Left lung (tissue), 1 donor: ENCODE data around the gene CLPP.

- PRO-cap, result no peak
Observed at GRCh38 chr19:5828779-5829756, 10.4 kb downstream of the FUT6 start.

- PRO-cap, result no peak
Observed at GRCh38 chr19:5837875-5838483, 1.5 kb downstream of the FUT6 start.

DNA sequence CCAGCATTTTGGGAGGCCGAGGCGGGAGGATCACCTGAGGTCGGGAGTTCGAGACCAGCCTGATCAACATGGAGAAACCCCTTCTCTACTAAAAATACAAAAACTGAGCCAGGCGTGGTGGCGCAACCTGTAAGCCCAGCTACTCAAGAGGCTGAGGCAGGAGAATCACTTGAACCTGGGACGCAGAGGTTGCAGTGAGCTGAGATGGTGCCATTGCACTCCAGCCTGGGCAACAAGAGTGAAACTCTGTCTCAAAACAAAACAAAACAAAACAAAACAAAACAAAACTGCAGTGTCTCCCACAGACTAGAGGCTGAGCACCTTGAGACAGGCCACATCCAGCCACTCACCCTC, 16.5 kb downstream of the RANBP3 start:
- PRO-cap, result no peak

DNA sequence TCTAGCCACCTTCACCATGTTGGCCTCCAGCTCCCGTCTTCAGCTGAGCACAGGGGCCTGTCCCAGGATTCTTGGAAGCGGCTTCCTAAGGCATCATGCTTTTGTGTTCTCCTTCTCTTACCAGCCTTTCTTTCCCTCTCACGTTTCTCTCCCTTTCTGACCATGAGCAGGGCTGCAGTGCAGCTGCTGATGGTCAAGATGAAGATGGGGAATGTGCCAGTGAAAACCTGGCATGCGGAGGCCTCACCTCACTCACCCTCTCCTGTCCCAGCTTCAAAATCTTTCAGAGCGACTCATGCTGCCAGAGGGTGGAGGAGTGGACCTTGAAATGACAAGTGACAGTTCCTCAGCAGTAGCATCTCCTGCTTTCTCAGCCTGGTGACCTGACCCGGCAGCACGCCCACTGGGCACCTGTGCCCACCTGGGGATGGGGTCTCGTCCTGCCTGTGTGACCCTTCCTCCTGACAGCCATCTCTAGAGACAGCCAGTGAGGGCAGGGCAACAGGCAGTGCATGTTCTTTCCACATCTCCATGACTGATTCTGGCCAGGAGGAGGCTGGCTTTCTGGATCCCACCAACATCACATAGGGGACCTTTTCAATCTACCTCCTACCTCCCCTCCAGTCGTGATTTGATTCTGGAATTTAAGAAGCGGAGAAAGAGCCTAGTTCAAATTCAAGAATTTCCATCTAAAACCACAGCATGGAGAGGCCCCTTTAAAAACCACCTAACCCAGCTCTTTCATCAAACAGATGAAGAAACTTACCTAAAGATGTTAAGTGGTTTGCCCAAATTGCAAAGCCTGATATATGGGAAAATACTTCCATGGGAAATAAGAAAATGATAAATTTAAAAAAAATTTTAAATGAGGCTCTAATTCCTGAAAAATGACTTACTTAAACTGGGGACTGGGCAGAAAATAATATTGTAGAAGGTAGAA, 45.8 kb downstream of the RFX2 start:
- PRO-cap, result no peak

DNA sequence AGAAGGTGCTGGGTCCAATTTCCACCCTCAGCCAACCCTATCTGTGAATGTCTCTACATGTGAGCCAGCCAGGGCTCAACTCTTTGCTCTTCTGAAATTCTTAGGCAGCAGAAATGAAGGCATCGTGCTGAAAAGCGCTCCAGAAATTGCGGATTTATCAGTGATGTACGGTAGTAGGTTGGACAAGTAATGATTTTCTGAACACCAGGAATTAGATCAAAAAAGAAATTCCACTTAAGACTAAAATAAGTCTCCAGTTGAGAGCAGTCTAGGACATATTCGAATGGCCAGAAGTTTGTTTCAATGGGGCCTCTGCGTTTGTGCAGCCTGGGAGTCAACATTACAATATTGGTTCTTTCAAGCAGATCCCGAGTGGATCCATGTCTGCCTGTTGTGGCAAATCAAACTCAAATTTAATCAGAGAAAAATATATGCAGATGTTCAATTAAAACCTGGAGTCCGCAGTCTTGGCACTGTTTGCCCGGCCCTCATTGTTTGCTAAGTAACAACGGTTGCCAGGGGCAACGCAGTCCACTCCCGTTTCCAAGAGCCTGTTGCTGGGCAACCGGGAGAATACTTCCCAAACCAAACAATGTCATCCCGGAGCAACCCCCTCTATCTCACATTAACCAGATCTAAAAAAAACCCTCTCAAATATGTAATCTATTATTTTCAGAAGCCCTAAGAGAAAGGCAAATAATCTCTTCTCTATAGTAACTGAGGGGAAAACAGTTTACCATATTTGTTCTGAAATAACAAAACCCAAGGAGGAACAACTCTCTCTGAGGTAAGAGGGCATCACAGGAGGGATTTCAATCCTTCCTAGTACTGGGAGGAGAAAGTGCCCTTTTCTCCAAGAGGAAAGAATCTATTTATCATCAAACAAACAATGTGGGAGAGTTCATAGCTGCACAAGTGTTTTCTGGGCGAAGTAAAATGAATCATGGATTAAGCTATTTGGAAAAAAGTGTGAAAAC, 43.7 kb downstream of the RFX2 start:
- PRO-cap, result no peak

GRCh38 chr19:6070968-6071455, 39.3 kb downstream of the RFX2 start:
- PRO-cap, result unidirectional peak, plus-strand start at chr19:6071294; unidirectional peak, plus-strand start at chr19:6071310

DNA sequence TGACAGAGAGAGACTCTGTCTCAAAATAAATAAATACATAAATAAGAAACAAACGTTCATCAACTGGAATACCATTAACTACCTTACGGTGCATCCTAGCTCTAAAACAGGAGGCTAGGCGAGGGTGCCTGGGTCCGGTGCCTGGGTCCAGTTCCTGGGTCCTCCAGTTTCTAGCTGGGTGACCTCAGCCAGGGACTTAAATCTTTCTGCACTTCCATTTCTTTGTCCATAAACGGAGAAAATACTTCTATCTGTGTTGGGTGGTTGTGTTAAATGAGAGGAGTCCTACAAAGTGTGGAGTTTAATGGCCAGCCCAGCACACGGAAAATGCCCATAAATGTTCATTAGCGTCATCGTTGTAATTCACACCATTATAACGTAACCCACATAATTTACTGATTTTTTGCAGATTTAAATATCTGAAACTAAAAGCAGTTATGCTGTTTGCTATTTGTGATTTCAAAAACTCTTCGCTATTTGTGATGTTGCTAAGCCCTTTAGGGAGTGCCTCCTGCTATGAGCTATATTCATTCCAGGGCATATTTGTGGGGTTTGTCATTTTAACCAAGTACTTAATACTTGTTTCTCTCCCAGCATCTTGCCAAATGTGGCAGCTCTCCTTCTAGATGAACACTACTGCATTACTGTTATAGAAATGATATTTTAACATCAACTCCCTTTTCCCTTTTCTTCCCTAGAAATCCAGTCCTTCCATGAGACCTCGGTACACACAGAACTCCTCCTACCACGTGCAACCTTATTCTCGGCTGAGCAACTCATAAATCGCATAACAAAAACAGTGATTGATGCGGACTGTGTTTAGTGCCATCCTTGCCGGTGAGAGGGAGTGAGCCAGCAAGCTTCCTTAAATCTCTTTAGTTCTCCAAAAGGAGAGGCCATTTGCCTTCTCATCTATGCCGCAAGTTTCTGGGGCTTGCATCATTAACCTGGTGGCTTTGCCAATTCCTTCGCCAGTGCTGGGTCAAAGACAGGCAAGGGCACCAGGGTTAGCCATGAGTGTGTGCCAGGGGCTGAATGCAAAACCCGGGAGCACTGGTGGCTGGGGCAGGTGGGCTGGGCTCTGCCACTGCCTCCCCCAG, 33.6 kb downstream of the RFX2 start:
- PRO-cap, result unidirectional peak, plus-strand start at position 601 of the sequence

GRCh38 chr19:6092102-6092991, 18.0 kb downstream of the RFX2 start:
- PRO-cap, result bidirectional peak, plus-strand start at chr19:6092716, minus-strand start at chr19:6092616

- PRO-cap, result no peak
Observed at GRCh38 chr19:6216164-6216880, 63.5 kb downstream of the MLLT1 start.

- PRO-cap, result no peak
Observed at GRCh38 chr19:6234153-6234668, 45.6 kb downstream of the MLLT1 start.

DNA sequence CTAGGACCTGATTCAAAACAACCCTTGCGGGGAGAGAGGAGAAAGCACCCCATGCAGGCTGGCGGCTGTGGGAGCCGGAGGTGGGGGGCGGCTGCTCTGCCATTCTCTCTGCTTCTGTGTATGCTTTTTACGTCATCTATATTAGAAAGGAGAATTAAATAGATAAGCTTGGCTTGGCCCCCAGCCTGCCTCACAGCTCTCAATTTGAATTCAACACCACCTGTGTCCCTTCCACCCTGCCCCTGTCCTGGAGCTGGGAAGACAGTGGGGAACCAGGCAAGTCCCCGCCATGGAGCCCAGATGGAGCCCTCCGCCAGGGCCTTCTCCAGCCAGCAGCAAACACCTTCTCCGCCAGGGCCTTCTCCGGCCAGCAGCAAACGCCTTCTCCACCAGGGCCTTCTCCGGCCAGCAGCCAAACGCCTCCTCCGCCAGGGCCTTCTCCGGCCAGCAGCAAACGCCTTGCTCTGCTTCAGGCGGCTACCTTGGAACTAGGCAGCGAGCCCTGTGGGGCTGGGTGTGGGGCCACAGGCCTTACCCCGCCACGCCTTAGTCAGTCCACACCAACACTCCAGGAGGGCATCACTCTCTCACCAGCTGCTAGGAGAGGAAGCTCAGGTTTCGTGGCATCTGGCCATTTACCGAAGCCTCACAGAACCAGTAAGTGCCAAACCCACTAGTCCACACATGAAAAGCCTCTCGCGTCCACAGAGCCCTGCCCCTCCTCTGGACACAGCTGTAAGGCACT, 41.2 kb downstream of the MLLT1 start:
- PRO-cap, result no peak

GRCh38 chr19:6270978-6271455, 8.8 kb downstream of the MLLT1 start:
- PRO-cap, result no peak

GRCh38 chr19:6361301-6362522, at the start of gene CLPP:
Gene CLPP, plus strand, starts transcription at chr19:6361531.
- PRO-cap, result unidirectional peak, plus-strand start at chr19:6361533; unidirectional peak, plus-strand start at chr19:6361654; bidirectional peak, plus-strand start at chr19:6361749, minus-strand start at chr19:6361699; unidirectional peak, minus-strand start at chr19:6362137

- PRO-cap, result no peak
Observed at GRCh38 chr19:6376149-6376443, 363 bp upstream of the PSPN start.

GRCh38 chr19:6383069-6383543, 7.4 kb upstream of the PSPN start:
- PRO-cap, result no peak

- PRO-cap, result no peak
Observed at GRCh38 chr19:6393857-6394242, 886 bp upstream of the GTF2F1 start.

GRCh38 chr19:6411599-6412058, 13.0 kb downstream of the KHSRP start:
- PRO-cap, result no peak

DNA sequence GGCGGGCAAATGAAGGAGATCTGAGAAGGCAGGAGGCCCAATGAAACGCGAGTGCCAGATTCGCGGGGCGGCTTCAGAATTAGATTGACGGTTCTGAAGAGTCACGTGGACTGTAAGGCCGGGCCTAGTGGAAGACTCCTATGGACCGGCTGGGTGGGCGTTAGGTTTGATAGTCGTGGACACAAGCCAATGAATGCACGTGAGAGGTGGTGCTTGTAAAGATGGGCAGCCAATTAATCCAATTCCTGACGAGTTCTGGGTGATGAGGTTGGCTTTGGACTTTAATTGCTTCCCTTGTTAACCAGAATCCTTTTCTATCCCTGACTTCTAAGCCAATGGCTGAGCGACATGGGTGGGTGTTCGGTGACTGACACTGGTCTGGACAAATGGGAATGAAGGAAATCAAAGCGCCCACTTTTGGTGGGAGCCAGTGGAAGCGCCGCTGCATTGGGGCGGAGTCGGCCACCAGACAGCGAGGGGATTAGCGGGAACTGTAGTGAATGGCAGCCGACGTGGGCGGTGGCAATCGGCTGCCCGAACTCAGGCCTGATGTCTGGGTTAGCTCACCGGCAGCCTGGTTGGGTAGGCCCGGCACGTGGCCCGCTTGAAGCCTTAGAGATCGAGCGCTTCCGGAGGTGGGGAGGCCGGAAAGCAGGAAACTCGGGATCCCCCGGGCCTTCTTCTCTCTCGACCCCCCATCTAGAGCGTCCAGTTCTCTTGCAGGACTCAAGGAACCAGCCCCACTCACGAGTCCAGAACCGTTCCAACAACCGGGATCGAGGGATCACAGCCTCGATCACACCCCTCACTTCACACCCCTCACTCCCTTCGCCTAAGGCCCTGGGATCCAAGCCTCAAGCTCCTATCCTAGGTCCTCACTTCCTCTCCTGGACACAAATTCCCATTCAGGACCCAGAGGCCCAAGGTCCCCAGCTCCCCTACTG, 699 bp upstream of the KHSRP start:
- PRO-cap, result unidirectional peak, plus-strand start at position 496 of the sequence; unidirectional peak, plus-strand start at position 622 of the sequence

GRCh38 chr19:6460065-6461053, 767 bp upstream of the SLC25A23 start:
- PRO-cap, result bidirectional peak, plus-strand start at chr19:6460417, minus-strand start at chr19:6460283; bidirectional peak, plus-strand start at chr19:6460521, minus-strand start at chr19:6460607

- PRO-cap, result no peak
Observed at GRCh38 chr19:6654817-6655218, 15.1 kb downstream of the TNFSF14 start.